ENCODE measurements around a stretch of chr2.

GRCh38 chr2:20444209-20444568 is 2.7 kb upstream of the RHOB start:
- PRO-cap, result no peak
- RAMPAGE, long total RNA, 4 experiments, result no peak in any of the 4 experiments

- PRO-cap, result no peak
- RAMPAGE, long total RNA, 4 experiments, result no peak in any of the 4 experiments
Measured at GRCh38 chr2:20447243-20447423, 259 bp downstream of the RHOB start.

DNA sequence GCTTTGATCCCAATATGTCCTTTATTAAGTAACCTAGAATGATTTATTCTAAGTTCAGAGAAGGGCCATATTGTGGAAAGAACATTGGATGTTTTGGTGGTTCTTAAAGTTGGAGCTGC is 3.0 kb downstream of the RHOB start:
- PRO-cap, result no peak
- RAMPAGE, long total RNA, 4 experiments, result no peak in any of the 4 experiments

DNA sequence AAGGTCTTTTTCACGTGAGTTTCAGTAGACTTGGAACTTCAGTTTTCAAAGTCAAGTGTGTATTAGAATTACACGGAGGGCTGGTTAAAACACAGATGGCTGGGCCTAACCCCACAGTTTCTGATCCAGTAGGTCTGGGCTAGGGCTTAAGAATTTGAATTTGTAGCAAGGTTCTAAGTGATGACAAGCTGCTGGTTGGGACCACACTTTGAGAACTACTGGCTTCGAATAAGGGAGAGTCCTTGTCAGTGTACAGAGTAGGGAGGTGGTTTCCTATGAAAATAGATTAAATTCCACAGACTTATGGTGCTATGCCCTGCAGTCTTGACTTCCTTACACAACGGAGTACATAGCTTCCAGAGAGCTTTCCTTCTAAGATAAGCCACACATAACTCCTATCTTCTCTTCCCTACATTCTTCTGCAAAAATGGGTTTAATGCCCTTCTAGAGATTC is 4.5 kb downstream of the RHOB start:
- PRO-cap, result unidirectional peak, plus-strand start at position 183 of the sequence
- RAMPAGE, long total RNA, 4 experiments, result no peak in any of the 4 experiments

- PRO-cap, result no peak
- RAMPAGE, long total RNA, 4 experiments, result no peak in any of the 4 experiments
Measured at GRCh38 chr2:20506964-20507751, 60.3 kb downstream of the RHOB start.

DNA sequence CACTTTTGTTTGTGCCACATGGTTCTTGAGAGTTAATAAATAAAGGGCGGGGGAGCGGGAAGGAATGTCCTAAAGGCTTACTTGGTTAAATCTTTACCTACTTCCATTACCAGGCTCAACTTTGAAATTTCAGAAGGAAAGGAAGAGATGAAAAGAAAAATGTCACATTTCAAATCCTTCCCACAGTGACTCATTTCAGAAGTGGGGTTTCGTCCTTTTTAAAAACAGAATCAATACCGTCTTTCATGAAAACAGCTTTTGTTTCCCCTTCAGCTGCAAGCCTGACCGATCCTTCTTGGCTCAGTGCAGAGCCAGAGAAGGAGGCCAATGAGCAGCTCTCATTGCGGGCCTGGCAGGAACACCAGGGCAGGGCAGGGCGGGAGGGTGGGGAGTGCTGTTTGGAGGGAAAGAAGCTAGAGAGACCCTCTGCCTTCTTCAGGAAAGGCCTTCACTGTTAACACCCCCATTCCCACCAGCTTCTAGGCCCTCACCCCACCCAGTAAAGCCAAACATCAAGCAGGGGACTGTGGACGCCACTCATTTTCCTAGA is 70.1 kb downstream of the RHOB start:
- PRO-cap, result no peak
- RAMPAGE, long total RNA, 4 experiments, result no peak in any of the 4 experiments

- PRO-cap, result no peak
- RAMPAGE, long total RNA, 4 experiments, result no peak in any of the 4 experiments
Measured at GRCh38 chr2:20524455-20525212, 77.8 kb downstream of the RHOB start.

GRCh38 chr2:20526747-20526946 is 79.8 kb downstream of the RHOB start:
- PRO-cap, result no peak
- RAMPAGE, long total RNA, 4 experiments, result no peak in any of the 4 experiments

- PRO-cap, result no peak
- RAMPAGE, long total RNA, 4 experiments, result no peak in any of the 4 experiments
Measured at GRCh38 chr2:20615532-20616236, 35.2 kb downstream of the HS1BP3 start.

DNA sequence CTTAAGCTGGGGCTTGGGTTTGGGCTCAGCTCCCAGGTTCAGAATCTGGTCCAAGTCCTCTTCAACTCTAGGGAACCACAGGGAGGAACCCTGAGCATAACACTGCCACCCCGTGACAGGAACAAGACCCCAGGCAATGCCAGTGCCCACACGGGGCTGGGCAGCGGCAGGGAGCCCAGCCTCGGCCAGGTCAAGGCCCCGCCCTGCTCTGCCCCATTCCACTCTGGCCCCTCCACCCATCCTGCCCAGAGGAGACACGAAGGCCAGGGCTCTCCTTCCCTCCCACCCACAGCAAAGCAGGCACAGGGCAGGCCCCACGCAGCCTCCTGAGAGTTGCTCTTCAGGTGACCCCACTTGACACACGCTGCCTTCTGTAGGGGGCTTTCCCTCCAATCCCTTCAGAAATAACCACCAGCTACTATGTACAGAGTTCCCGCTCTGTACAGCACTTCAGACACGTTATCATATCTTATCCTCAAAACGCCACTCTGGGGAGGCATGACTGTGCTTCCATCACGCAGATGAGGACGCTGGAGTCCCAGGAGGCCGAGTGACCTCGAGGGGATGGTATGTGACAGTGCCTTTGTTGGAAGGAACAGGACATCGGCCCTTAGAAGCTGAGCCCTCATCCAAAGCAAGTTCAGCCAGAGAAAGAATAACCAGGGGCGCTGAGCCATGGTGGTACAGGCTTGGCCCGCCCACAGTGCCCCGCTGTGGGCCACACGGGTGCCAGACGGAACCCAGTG is 31.5 kb downstream of the HS1BP3 start:
- PRO-cap, result no peak
- RAMPAGE, long total RNA, 4 experiments, result no peak in any of the 4 experiments

DNA sequence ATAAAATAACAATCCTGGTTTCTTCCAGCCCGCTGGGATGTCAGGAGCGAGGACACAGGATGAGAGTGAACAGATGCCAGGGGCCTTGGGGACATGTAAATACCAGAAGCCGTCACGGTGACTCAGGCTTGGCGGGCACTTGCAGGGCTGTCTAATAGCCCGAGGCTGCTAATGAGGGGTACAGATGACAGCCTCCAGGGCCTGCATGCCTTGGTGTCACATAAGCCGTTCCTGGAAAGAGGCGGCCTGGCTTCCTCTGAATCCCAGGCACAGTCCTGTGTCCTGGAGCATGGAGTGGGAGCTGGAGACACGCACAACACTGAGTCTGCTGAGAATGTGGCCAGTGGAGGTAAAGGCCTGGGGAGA is 28.1 kb downstream of the HS1BP3 start:
- PRO-cap, result no peak
- RAMPAGE, long total RNA, 4 experiments, result no peak in any of the 4 experiments

DNA sequence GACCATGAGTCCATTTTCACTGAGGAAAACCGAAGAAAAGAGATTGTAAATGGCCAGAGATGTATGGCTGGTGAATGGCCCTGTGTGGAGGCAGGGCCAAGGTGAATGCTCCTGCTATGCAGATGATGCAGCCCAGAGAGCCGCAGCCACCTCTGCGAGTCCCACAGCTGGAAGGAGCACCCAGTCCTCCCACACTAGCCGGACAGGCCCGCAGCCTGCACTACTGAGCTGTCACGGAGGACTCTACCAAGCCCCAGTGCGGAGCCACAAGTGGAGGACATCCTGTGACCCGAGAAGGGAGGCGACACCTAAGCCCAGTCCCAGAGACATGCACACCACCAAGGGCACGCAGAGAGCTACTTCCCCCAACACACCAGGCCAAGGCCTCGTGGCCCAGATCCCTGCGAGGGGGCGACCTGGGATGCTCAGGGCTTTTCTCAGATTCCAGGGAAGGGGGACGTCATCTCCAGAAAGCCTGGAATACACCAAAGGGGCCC is 12.9 kb downstream of the HS1BP3 start:
- PRO-cap, result no peak
- RAMPAGE, long total RNA, 4 experiments, result no peak in any of the 4 experiments

DNA sequence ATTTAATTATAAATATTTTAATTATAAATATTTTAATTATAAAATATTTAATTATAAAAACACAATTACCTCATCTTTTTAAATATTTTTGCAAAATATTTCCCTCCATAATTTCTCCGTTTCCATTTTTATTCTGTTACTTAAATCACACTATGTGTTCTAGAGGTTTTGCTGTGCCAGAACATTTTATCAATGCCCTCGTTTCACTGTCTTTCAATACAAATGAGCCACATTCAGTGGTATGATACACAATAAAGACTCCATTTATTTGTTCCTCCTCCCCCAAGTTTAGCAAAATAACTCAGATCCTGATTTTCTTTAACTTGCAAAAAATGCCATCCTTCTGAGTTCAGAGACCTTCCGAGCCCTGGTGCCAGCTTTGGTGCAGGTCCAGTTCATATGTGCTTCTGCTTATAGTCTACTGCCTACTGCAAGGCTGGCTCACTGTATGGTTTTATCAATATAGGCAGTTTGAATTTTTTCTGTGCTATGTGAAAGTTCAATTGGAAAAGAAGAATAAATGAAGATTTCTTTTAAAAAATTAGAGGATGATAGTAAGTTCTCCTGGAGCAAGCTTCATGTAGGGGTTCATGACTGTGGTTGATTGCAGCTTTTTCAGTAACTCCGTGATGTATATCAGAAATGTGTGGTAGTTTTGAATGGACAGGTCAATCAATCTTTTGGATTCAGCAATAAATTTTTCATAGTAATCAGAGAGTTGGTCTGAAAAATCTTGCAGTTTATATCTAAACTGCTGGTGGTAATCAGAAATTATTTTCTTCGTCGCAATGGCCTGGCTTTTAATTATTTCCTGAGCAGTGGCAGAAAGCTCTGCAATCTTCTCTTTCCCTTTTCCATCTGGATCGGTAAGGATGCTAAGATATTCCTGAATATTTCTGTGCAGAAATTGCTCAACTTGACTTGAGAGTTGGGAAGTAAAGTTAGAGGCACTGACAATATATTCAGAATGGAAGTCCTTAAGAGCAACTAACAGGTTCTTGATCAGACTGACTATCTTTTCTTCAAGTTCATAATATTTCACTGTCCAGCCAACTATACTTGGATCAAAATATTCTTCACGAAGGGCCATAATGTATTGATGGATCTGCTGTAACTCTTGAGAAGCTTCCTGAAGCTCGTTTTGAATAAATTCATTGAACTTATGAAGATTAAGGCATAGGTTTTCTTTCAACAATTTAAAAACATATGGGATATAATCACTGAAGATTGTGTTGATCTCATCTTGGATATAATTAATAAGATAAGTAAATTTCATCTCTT is 42.2 kb downstream of the APOB start:
- PRO-cap, result no peak
- RAMPAGE, long total RNA, 4 experiments, result no peak in any of the 4 experiments

DNA sequence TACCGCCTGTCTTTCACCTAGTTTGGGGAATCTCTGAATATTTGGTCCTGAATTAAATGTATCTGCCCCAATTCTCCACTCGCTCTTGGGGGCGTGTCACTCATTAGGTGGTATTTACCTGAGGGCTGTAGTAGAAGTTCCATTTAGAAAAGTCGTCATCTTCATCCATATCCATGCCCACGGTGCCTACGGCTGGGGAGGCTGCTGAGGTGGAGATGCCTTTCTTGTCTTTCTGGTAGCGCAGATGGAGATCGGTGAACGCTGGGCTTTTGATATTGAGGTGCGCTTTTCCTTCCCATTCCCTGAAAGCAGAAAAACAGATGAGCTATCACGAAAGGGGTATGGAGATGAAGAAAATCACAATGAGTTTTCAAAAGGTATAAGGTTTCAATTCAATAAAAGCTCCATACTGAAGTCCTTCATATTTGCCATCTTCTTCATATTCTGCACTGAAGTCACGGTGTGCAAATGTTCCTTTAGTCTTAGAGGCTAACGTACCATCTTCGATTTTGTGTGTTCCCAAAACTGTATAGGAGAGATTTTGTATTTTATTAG is 39.6 kb downstream of the APOB start:
- PRO-cap, result no peak
- RAMPAGE, long total RNA, 4 experiments, result no peak in any of the 4 experiments

DNA sequence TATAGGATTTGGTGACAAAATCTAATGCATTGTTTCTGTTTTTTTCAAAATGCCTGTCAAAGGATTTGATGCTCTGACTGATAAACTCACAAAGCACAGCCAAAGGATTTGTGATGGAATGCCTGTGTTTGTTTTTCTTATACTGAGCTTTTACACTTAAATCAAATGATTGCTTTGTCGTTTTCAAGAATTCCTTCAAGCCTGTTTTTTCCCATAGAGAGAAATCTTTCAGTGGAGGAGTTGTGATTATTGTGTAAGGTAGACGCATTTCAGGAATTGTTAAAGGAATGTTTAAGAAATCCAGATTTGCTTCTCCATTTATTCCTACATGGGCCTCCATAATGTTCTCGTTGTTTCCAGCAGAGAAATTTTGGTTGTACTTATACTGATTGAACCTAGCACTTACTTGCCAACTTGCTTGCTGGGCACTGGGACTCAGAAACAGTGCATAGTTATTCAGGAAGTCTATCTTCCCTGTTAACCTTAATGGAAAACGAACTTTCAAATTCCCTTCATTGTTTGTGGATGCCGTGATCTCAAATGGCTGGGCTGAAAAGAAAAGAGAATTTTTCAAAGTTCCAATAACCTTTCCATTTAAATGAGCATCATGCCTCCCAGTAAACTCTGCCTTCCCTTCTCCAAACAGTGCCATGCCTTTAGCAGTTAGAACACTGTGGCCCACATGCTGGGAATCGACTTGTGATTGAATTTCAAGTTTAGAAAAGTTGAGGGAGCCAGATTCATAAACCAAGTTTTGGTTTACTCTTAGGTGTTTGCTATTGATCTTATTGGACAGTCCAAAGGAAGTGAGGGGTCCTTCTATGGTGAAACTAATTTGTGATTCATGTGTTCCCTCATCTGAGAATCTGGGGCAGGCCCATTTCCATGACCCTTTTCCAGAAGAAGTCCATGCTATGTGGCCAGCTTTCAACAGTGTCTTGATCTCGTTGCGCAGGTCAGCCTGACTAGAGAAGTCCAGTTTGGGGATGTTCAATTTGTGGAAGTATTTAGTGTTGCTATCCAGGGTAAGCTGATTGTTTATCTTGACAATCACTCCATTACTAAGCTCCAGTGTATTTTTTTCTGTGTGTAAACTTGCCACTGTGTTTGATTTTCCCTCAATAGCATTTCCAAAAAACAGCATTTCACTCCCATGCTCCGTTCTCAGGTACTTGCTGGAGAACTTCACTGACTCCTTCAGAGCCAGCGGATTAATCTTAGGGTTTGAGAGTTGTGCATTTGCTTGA is 36.3 kb downstream of the APOB start:
- PRO-cap, result no peak
- RAMPAGE, long total RNA, 4 experiments, result no peak in any of the 4 experiments

DNA sequence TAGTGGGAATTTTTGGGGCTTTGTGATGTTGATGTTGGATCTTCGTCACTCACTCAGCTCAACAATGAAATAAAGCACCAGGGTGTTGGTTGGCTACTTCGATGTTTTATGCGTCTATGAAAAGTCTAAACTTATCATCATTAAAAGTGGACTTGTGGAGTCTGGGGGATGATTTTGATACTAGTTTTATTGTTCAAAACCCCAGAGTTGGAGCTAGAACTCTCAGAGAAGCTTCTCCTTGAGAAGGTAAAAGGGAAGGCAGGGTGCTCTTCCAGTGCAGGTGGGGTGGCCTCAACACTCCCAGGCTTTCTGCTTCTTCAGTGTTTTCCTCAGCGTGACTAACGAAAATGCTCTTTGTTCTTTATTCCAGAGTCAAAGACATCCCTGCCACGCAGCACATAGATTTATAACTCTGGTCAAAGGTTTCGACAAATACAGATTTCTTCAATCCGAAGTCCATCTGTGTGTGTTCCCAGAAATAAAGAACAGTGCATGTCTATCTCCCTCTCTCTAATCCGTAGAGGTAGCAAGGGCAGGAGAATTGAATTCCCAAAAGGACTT is 26.6 kb upstream of the TDRD15 start:
- PRO-cap, result no peak
- RAMPAGE, long total RNA, 4 experiments, result no peak in any of the 4 experiments

DNA sequence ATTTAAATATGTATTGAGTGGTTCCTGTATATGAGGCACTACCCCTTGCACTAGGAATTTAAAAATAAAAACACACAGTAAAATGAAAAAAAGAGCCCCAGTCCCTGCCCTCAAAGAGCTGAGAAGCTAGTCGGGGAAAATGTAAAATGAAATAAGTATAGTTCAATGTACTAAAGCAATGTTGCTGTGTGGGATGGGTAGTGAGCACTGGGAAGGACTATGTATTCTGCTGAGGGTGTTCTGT is 1094.8 kb upstream of the KLHL29 start:
- PRO-cap, result no peak
- RAMPAGE, long total RNA, 4 experiments, result no peak in any of the 4 experiments

- PRO-cap, result no peak
- RAMPAGE, long total RNA, 4 experiments, result no peak in any of the 4 experiments
Measured at GRCh38 chr2:23359858-23360403, 25.0 kb upstream of the KLHL29 start.

- PRO-cap, result no peak
- RAMPAGE, long total RNA, 4 experiments, result no peak in any of the 4 experiments
Measured at GRCh38 chr2:23450013-23450418, 65.0 kb downstream of the KLHL29 start.

GRCh38 chr2:23518999-23519785 is 134.2 kb downstream of the KLHL29 start:
- PRO-cap, result no peak
- RAMPAGE, long total RNA, 4 experiments, result no peak in any of the 4 experiments

All from suprapubic skin (tissue), 4 donors.